Psoas muscle (tissue), 2 donors: Measurements from ENCODE around the genes SIAH2, GPR87 and IGSF10.

DNA sequence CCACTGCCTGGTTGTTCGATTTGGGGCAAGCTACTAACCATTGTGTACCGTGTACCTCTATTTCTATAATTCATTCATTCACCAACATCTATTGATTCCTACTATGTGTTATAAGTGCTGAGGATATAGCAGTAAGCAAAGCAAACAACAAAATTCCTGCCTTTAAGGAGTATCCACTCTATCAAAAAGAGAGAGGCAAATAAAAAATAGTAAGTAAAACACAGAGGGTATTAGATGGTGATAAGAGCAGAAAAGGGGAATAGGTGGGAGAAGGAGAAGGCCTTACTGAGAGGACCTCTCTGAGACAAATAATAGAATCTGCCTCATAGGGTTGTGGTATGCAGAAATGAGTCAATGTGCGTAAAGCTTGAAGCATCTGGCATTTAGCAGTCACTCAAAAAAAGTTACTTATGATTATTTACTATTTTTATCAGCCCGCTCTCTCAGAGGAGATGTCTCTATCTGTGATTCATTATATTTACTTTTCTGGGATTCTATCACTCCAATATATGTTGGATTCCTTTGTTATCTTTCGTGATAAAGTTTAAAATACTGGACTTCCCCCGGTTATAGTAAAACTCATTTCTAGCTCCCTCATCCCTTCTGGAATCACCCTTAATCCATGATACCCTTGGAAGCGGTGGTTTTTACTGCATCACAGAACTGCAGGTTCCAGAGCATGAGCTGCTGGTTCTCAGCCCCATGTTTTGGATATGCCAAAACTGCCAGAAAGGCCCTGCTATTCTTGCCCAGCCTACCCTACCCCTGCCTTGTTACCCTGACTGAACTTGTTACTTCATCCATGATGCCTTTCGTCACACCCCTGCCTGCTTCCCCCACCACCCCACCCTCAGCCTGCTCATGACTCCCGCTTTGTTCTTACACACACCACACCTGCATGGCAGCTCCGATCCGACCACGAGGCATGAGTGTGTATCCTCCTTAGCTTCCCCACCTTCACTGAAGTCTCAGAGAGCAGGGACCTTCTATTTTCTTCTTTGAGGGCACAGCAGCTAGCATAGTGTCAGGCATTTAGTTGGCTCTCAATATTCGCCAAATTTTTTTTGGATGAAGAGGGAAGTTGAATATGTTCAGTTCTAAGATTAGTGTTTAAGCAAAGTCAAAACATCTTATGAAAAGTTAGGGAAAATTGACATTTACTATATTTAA, 4.8 kb upstream of the TM4SF1 start:
- PRO-cap, 2 experiments: no peak in any of the 2 experiments

- PRO-cap, 2 experiments: no peak in any of the 2 experiments
These were observed 45.7 kb upstream of the WWTR1 start for GRCh38 chr3:149703405-149704030.

DNA sequence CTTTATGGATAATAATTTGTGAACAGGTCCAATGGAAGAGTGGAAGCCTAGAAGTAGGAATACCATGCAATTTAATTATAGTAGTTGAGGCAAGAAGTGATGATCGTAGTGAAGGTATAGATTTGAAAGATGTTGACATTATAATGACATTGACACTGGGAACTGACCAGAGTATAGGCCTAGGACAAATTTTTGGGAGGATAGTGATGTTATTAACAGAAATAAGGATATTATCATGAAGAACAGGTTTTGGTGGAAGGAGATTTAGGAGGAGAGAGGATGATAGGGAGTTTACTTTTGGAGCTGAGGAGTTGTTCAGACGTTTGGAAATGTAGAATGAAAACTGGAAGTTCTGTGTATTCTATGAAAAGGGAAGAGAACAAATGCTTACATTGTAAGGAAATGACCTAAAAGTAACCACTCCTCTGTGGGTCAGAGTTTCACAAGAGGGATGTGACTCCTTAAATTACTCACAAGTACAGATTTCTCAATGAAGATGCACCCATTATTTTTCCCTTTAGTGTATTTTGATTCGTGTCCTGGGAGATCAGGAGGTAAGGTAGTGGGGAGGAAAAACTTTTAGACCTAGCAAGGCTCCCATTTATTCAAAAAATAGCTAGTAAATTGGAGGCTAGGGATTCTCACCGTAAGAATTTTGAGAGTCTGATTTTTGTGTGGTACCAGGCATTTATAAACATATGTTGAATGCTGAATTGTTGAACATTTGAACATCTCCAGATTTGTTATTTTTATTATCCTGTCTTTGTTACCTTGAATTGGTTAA, 3.9 kb downstream of the RNF13 start:
- PRO-cap, 2 experiments: peak in 1 of 2 experiments; most common minus-strand start position 338 of the sequence (in 1)

GRCh38 chr3:149957253-149957643, 13.4 kb downstream of the PFN2 start:
- PRO-cap, 2 experiments: no peak in any of the 2 experiments

GRCh38 chr3:150241636-150242020, 166.5 kb upstream of the TSC22D2 start:
- PRO-cap, 2 experiments: no peak in any of the 2 experiments

DNA sequence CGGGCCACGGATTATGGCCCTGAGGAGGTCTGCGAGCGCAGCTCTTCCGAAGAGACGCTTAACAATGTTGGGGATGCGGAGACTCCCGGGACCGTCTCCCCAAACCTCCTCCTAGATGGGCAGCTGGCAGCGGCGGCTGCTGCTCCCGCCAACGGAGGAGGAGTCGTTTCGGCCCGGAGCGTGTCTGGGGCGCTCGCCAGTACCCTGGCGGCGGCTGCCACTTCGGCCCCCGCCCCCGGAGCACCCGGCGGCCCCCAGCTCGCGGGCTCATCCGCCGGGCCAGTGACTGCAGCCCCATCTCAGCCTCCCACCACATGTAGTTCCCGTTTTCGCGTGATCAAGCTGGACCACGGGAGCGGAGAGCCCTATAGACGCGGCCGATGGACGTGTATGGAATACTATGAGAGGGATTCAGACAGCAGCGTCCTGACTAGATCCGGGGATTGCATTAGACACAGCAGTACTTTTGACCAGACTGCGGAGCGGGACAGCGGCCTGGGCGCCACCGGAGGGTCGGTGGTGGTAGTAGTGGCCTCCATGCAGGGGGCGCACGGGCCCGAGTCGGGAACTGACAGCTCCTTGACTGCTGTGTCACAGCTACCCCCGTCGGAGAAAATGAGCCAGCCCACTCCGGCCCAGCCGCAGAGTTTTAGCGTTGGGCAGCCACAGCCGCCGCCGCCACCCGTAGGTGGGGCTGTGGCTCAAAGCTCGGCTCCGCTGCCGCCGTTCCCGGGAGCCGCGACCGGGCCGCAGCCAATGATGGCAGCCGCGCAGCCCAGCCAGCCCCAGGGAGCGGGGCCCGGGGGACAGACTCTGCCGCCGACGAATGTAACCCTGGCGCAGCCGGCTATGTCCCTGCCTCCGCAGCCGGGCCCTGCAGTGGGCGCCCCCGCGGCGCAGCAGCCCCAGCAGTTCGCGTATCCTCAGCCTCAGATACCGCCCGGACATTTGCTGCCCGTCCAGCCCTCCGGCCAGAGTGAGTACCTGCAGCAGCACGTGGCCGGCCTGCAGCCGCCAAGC, 1.7 kb downstream of the TSC22D2 start:
- PRO-cap, 2 experiments: peak in 2 of 2 experiments; most common plus-strand start position 666 of the sequence (in 2); most common minus-strand start position 138 of the sequence (in 1)

DNA sequence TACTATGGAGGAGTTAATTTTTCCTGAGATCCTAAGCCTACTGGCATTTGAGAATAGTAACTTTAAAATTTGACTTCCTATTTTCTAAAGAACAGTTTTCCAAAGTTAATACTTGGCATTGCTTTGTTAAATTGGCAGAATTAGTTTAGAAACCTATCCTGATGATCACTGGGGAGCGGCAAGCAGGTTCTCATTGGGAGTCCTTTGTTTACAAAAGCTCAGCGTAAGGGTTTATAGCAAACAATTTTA, 18.1 kb downstream of the TSC22D2 start:
- PRO-cap, 2 experiments: no peak in any of the 2 experiments

DNA sequence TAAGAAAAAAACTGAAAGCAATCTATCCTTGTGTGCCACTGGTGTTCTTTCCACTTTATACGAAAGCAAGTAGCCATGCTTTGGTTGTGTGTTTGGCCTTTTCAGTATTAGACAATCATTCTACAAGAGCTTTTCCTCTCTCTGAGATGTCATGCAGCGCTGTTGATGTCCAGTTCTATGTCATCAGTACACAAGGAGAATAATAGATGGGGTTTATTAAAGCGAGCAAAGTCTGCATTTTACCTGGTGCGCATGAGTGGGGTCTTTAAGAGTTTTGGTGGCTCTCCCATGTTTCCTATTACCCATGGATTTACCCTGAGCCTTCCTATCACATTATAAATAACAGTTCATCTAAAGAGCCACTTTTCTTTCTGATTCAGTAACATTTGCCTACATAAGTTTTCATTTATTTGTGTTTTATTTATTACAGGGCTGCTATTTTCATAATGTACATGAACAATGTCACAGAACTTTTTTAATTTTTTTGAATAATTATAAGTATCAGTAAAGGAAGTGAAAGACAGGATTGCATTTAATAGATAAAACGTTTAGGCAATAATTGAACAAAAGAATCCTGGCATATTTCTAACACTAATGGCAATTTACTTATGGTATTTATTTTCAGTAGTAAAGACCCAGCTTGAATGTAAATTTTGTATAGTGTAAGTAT, 50.7 kb downstream of the TSC22D2 start:
- PRO-cap, 2 experiments: no peak in any of the 2 experiments

- PRO-cap, 2 experiments: no peak in any of the 2 experiments
These were observed 32.3 kb downstream of the SELENOT start for GRCh38 chr3:150635404-150635896.

- PRO-cap, 2 experiments: no peak in any of the 2 experiments
These were observed 25.7 kb downstream of the SIAH2 start for GRCh38 chr3:150737114-150737906.

DNA sequence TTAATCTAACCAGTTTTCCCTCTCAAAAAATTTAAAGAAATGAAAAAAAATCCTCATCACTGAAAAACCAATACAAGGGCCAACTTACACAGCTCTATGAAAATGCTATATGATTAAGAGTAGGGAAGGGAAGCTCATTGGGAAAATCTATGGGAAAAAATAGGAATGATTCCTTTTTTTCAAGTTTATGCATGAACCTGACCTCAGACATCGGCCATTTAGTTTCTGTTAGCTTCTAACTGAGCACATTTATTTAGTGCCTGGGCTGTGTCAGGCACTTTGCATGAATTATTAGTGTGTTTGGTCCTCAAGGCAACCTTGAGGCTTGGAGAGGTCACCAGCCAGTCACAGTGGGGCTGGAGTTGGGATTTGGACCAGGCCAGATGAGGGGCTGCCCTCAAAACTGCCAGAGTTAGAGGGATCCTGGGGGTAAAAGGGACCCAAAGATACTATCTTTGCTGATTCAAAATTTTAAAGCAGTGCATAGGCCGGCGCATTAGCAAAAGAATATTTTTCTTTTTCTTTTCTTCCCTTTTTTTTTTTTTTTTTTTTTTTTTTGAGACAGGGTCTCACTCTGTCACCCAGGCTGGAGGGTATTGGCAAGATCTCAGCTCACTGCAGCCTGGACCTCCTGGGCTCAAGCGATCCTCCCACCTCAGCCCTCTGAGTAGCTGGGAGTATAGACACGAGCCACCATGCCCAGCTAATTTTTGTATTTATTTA, 8.0 kb downstream of the SIAH2 start:
- PRO-cap, 2 experiments: no peak in any of the 2 experiments

- PRO-cap, 2 experiments: no peak in any of the 2 experiments
These were observed 6.1 kb downstream of the SIAH2 start for GRCh38 chr3:150756461-150757582.

DNA sequence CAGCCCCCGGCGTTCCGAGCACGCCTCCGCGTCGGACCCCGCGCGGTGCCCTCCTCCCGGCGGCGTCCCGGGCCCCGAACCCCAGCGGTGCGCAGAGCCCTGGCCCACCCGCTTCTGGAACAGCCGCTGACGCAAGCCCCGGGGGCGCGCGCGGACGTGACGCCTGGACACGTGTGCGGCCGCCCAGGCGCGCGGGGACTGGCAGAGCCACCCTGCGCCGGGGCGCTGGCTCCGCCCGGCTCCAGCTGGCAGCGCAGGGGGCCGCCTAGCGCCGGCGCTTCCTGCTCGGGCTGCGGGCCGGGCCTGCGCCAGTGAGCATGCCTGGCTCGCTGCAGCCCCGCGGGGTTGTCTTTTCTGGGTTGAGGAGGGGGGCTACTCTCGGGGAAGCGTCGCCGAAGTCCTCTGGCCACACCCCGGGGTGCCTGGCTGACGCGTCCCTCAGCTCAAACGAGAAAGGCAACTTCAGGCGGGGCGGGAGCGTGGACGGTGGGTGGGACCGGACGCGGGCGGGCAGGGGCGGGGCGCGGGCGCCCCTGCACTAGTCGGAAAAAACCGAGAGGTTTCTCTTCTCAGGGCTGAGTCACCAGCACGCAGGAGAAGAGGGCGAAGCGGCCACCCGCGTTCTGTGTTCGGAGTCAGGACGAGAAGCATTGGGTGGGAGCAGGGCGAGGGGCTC, at the start of gene SIAH2:
Gene SIAH2 (minus strand): TSS at position 137 of the 676 bp plus-strand sequence.
- PRO-cap, 2 experiments: peak in 2 of 2 experiments; most common plus-strand start position 186 of the sequence (in 2); most common minus-strand start position 116 of the sequence (in 1)

GRCh38 chr3:150765526-150766793, 3.0 kb upstream of the SIAH2 start:
- PRO-cap, 2 experiments: no peak in any of the 2 experiments

- PRO-cap, 2 experiments: no peak in any of the 2 experiments
These were observed 14.9 kb downstream of the MINDY4B start for GRCh38 chr3:150890181-150890899.

DNA sequence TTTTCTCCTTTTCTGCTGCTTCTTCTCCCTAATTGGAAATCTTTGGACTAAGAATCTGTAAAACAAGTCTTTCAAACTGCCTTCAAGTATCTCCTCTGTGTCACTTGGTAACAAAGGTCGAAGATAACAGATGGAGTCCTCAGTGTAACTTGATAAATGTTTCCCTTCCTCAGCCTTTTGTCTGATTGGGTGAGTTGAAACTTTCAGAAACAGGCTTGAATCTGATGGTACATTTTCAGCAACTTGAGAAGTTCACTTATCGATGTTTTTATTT, 315 bp upstream of the CLRN1 start:
- PRO-cap, 2 experiments: no peak in any of the 2 experiments

- PRO-cap, 2 experiments: no peak in any of the 2 experiments
These were observed 3.2 kb upstream of the P2RY14 start for GRCh38 chr3:151281631-151281771.

- PRO-cap, 2 experiments: no peak in any of the 2 experiments
These were observed 11.5 kb downstream of the GPR87 start for GRCh38 chr3:151304899-151305782.

- PRO-cap, 2 experiments: no peak in any of the 2 experiments
These were observed at the start of gene GPR87 for GRCh38 chr3:151316450-151317122. Gene GPR87 (minus strand): TSS chr3:151316820.

DNA sequence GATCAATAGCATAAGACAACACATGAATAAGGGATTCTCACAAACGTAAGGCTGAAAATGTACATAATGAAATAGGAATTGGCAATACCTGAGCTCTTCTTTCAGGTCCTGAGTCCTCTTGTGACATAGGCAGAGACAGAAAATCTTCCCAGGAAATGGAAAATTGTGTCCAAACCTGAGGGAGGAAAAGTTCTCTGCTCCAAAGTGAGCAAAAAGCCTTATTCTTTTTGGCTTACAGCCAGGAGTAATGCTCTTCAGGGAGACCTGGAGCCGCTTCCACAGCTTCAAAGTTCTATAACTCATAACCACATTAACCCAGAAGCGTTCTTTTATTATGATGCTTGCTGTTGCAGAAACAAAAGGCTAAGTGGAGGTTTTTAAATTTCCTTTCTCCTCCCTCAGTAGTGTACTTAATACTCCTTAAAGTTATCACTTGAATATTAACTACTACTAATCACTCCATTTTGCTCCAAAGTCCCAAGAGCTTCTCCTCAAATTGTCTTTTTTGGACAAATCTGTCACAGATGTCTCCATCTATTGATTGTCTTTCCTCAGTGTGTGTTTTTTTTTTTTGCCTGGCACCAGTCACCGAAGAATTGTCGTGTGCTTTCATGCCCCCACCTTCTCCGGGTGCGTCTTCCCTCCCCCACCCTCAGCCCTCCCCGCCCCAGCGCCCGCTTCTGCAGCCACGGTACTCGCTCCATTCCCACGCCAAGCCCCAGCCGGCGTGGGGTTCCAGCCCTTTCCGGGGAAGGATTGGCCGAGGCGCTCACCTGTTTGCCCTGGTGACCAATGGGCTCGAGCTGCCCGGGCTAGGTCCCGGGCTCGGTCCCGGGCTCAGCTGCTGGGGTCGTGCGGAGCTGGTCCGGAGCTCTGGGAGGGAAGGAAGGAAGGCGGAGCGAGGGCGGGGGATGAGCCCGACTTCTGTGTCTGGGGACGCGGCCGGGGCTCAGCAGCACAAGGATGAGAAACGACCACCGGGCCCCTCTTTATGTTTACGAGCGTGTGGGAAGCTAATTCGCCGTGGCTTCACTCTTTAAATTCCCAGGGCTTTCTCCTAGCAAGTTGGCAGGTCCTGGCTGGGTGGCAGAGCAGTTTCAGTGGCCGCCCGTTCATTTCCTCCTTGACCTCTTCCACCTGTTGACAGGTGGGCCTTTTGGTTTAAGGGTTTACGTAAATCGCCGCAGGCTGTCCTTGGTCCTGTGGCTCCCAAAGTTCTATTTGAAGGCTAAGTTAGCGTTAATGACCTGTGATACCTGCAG, at the start of gene IGSF10:
Gene IGSF10 (minus strand): TSS at position 889 of the 1,262 bp plus-strand sequence.
- PRO-cap, 2 experiments: no peak in any of the 2 experiments